ENCODE results near the genes MAGEB18, MAGEB6, MAGEB3, MAGEB4 and H2AL3.

DNA sequence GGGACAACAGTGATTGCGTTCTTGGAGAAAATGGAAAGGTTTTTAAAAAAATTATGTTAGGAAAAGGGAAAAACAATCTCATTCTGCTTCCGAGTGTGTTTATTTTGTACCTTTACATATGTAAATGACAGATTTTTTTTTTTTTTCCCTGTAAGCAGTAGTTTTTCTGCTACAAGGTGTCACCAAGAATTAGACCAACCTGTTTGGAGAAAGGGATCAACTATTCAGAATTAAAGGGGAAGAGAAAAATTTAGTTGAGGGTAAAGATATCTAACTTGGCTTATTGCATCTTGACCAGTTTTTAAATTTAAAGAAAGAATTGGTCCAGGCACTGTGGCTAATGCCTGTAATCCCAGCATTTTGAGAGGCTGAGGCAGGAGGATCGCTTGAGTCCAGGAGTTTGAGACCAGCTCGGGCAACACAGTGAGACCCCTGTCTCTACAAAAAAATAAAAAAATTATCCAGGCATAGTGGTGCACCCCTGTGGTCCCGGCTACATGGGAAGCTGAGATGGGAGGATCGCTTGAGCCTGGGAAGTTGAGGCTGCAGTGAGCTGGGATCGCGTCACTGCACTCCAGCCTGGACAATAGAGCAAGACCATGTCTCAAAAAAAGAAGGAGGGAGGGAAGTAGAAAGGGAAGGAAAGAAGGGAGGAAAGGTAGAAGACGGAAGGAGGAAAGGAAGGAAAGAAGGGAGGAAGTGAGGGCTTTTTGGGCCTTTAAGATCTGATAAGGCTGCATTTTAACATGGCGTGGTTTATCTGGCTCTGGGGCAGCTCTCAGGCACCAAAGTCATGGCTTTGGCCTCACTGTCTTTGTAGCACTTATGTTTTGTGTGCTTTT lies 10.2 kb downstream of the PDK3 start:
- PRO-cap, result no peak

DNA sequence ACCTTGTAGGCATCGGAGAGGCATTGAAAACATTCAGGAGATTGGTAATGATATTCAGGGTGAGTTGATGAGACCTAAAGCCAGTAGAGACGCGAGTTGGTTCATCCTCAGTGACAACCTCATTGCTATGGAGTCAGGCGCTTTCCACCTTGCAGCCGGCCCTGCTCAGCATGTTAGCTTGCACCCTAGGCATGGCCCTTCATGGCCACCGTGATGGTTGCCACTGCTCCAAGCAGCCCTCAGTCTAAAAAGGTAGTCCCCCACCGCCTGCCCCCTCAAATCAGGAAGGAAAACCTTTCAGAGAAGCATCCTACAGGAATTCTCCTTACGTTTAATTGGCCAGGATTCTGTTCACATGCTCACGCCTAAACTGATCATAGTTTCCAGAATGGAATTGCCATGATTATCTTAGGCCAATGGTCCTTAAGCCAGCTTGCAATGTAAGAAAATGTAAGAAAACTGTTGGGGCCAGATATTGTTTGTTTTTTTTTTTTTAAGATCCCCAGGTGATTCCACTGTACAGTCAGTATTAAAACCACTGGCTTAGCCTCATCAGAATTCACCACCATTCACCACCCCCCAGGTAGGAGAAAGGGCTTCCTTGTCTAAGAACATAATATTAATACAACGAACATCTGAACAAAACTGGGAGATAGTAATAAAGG lies 114.4 kb downstream of the POLA1 start:
- PRO-cap, result no peak

DNA sequence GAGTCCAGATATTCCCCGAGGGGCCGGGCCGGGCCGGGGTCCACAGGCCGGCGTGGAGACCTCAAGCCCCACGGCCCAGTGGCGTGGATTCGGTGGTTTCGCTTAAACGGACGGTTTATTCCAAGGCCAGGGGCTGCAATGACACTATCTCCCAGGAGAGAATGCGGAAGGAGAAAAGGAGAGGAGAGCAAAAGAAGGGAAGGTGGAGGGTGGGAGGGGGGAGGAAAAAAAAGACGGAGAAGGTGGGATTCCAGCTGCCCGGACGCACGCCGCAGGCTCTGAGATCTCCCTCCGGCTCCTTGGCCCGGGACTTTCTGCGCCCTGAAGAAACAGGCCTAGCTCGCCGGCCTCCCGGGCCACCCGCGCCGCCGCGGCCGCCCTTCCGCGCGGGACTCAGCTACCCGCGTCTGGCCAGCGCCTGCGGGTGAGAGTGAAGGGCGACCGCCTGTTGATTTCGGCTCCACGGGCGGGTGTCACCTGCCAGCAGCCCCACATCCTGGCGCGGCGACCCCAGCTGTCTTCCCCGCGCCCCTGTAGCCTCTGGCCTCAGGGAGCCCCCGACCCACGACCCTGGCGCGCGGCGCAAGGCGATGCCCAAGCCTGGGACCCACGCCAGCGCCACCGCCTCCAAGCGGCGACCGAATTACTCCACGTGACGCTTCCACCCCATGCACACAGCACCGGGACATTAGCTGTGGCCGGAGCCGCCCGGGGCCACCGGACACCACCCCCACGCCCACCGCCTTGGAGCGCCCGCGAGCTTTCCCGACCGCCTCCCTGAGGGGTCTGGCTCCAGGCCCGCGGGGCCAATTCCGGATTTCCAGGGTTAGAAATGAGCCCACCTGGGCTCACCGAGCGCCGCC lies 10.4 kb downstream of the ARX start:
- PRO-cap, result no peak

DNA sequence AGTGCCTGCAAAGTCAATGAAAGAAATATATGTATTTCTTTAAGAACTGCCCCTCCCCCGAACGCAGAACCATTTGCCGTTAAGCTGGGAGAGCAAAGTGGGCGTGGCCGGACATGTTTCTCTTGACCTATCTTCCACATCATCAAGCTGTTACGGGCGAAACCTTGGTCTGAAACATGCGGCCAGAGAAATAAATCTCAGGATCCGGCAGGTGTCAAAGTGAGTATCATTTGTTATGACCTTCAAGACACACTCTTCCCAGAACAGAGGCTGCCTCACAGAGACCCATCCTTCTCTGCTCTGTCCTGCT lies at the start of gene MAGEB18:
TSS of gene MAGEB18 (plus strand) at position 95 of the 310 bp plus-strand sequence.
- PRO-cap, result no peak

DNA sequence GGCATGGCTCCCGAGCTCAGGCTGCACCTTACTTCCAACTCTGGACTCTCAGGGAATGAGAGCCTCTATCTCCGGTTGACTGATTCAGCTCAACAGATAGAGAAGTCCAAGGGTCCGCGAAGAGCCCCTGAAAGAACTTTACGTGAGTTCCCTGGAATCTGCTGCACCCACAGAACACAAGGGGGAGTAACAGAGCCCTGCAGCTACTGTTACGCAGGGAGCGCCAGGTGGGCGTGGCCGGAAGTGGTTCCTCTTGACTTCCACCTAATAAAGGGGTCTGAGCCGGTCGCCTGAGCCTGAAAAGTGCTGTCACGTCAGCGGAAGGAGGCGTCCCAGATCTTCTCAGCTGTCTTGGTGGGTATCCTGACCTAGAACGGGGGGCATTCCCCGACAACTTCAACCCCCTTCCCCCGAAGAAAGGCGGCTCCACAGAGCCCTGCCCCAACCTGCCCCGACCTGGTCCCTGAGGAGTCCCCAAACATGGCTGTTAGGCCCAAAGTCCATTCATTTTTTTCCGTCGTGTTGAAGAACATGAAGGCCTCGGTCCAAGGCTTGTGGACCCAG lies at the start of gene MAGEB6:
TSS of gene MAGEB6 (plus strand) at position 267 of the 564 bp plus-strand sequence.
- PRO-cap, result no peak

DNA sequence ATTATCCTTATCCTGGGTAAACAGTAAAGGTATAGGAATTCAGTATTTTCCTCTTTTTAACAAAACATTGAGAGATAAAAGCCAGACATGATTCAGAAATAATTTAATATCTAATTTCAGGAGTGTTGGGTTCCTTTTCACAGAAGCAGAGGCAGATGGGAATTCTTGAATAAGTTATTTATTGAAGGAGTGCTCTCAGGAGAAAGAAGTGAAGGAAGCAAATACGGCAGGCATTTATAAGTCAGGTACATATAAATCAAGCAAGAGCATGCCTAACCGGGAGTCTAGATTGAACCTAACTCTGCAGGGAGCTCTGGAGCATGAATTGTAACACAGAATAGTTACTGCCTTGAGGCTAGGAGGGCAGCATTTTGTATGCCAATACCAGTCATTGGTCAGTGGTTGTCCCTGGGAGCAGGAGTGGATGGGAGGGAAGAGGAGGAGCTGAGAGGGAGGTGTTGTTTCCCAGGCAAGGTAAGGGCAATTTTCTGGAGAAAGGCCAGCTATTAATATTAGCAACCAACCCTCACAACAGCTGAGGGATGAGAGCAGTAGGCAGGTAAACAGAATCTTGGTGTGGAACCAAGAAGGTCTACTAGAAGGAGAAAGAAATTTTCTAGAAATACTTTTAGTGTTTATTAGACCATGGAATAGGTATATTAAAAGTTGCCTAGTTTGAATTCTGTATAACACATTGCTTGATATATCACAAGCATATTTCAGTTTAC lies 224.6 kb upstream of the DCAF8L1 start:
- PRO-cap, result no peak

GRCh38 chrX:30230560-30230933 lies at the start of gene MAGEB3:
MAGEB3 (plus strand) TSS chrX:30230657.
- PRO-cap, result no peak

DNA sequence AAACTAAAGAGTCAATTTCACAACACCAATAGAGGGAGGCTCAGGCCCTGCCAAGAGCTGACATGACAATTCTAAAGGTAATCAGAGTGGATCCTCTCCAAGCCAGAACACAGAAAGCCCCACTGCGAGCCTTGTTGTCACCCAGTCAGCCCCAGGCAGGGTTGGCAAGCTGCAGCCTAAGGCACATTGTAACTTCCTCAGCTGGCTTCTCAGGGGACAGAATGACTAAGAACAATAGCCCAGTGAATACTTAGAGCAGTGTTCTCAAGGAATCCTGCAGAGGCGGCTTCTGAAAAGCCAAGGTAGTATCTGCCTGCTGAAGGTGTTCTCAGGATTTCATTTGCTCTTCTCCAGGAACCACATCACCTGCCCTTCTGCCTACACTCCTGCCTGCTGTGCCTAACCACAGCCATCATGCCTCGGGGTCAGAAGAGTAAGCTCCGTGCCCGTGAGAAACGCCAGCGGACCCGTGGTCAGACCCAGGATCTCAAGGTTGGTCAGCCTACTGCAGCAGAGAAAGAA lies at the start of gene MAGEB4:
TSS of gene MAGEB4 (plus strand) at position 279 of the 522 bp plus-strand sequence.
- PRO-cap, result no peak

DNA sequence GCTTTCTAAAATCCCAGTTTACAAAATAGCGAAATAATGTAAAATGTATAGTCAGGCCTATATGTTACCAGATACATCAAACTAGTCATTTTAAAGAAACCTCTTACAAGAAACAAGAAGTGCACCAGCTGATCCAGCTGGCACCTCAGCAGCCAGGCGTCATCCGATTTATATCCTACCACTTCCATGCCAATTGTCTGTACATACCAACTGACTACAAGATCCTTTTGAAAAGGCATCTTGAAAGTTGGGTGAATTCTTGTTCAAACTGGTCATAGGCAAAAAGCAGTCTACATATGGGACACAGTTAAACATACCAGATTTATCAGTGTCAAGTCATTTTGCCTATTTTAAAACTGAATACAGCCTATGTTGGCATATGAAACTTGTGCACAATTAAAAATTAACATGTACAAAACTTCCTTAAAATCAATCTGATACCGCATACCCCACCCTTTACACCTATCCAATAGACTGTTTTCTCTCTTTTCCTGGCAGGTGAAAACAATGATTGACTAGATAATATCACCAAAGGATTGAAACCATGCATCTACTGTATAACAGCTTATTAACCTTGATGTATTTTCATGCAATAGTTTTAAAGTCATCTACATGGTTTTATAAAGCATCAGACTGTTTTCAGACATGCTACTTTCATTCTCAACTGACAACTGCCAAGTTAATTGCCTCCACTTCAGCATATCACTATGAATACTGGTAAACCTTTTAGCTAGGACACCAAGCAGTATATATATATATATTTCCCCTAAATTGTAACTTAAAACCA lies 60.2 kb downstream of the TAB3 start:
- PRO-cap, result no peak

- PRO-cap, result no peak
Observed at GRCh38 chrX:30830551-30831783, 58.1 kb downstream of the TAB3 start.

DNA sequence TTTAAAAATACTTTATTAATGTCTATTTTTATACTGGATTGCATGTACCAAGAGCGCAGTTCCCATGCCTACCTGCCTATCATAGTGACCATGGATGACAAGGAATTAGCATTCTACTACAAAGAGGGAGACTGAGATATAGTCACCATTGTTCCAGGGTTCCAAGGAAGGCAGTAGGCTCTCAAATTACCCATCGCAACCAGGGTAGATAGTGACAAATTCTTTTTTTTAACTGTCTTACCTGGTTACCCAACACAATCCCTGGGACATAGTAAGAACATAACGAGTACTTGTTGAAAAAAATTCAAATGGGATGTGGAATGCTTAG lies 618.0 kb downstream of the DMD start:
- PRO-cap, result no peak

- PRO-cap, result no peak
Observed at GRCh38 chrX:34655478-34656588, 1.3 kb downstream of the TMEM47 start.

DNA sequence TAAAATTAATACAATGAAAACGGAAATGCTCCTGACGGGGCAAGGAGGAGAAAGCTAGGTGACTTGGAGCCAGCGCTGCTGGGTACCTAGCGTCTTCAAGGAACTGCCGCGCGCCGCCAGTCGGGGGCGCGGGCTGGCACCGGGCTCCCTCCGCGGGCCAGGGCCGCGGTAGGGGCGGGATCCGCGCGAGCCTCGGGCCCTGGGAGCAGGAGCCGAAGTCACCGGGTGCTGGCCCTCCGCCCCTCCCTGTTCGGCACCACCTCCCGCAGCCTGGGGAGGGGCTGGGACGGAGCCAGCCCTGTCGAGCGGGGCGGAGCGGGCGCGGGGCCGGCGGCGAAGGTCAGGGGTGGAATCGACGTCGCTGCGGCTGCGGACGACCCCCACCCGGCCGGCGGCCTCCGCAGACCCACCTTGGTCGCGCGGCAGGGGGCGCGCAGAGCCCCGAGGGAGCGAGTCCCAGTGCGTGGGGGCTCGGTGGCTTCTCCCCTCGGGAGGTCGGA lies 50.8 kb upstream of the FAM47C start:
- PRO-cap, result no peak

GRCh38 chrX:37078364-37078769 lies 70.2 kb downstream of the FAM47C start:
- PRO-cap, result no peak

- PRO-cap, result no peak
Observed at GRCh38 chrX:37573225-37573476, 1.7 kb downstream of the LANCL3 start.

GRCh38 chrX:37993976-37994410 lies at the start of gene H2AL3:
H2AL3 (plus strand) TSS chrX:37994272.
- PRO-cap, result no peak

DNA sequence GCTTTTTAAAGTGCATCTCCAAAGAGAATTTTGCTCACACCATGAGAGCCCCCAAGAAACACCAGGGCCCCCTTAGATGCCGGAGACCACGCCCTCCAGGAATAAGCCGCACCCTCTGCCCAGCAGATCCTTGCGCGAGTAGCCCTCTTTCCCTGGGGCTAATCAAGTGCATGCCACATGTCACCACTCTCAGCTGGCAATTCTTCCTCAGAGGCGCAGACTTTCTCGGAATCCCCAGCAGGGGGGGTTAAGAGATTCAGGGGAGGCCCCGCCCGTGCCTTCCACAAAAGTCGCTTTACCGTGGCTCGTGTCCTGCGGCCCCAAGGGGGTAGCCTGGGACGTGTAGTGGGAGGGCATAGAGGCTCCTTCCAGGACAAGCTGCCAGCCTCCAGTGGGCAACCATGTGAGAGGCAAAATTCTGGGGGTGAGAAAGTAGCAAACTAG lies 721 bp downstream of the SRPX start:
- PRO-cap, result no peak

DNA sequence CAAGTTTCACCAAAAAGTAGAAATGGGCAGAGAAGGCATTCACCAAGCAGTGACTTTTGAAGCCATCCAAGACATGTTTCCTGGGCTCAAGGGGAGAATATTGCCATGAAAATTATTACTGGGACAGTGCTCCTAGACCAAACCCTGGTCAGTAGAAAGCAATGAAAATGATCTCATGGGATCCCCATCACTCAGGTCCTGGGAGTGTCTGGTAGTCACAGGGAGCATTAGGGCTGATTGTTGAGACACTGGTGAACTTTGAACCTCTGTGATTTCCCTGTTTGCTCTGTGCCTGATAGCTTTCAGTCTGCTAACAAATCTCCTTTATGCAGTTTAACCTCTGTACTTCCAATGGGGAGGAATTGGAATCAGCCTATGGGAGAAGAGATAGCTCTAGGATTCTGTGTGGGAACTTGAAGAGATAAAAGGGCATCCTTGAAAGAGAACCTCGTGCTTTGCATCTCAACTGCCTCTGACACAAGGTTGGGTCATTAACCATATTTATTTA lies 9.3 kb upstream of the OTC start:
- PRO-cap, result no peak

DNA sequence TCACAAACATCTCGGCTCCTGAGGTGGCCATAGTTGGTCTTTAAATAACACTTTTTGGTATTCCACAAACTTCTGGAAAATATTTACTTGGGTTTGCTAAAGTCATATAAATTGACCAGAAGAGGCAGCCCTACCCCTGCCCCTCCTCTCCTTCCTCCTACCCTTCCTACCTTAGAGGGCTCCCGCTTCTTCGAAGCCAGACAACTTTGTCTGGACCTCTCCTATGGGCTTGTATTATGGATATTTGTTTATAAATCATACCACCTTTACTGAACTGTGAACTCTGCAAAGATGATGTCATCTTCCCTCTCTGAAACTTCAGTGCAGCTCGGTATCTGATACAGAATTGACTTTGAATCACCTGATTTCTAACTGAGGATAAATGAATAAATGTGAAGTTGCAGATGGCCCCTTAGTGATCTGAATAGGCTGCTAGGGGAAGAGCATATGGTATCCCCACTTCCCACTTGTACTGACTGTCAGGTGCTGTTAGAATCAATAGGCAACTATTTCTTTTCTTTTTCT lies 1.1 kb upstream of the OTC start:
- PRO-cap, result no peak

- PRO-cap, result no peak
Observed at GRCh38 chrX:38409332-38409658, 56.9 kb downstream of the OTC start.